ENCODE measurements around the genes STIM2, ARAP2 and NWD2.

GRCh38 chr4:26822164-26822532 is 38.5 kb upstream of the STIM2 start:
- RRBS, result no CpG with 5 or more reads among the region's 2 CpGs

DNA sequence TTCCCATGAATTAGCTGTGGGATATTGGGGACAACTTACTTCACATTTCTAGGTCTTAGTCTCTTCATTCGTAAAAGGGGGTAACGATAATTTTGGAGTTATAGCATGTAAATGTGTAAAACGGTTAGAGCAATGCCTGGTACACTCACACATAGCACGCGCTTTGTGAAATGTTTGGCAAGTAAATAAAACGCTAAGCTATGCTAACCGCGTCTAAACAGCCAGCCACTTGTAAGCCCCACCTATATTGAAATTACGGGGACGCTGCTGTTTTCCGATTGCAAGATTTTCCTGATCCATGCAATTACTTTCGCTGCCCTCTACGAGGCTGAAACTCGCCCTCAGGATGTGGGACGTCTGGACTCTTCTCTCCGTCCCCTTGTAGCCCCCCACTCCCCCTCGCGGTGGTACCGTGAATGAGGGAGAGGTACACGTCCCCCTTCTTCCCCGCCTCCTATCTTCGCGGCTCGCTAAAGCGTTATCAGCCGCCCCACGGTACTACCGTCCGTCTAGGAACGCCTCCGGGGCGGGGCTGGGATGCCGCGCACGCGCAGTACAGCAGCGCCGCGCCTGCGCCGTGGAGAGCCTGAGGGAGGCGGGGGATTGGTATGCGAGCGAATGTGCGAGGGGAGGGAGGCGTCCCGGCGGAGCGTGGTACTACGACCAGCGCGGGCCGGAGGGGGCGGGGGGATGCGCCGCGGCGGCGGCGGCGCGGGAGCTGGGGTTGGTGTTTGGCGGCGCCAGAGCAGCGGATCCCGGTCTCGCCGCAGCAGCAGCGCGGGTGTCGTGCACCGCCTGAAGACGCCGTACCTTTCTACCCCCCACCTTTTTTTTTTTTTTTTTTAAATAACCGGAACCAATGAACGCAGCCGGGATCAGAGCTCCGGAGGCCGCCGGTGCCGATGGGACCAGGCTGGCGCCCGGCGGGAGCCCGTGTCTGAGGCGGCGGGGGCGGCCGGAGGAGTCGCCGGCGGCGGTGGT is at the start of gene STIM2:
Gene STIM2, plus strand, starts transcription at position 743 of the 981 bp plus-strand sequence.
- RRBS, result 1% methylated on average over 36 of the region's 93 CpGs

DNA sequence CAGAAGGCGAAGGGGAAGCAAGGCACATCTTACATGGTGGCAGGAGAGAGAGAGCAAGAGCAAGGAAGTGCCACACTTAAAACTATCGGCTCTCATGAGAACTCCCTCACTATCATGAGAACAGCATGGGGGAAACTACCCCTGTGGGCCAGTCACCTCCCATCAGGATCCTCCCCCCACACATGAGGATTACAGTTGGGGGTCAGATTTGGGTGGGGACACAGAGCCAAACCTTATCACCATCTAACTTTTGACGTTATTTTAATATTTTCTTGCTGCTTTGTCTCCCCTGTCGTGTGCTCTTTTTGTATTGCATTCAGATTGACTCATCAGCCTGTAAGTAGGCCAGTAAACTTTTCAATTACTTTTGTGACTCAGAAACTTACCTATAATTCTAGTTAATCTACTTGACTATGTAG is 18.1 kb downstream of the STIM2 start:
- RRBS, result no CpG with 5 or more reads among the region's 4 CpGs

GRCh38 chr4:26886960-26887503 is 26.4 kb downstream of the STIM2 start:
- RRBS, result no CpG with 5 or more reads among the region's 4 CpGs

- RRBS, result no CpG with 5 or more reads among the region's 5 CpGs
These were observed 148.0 kb downstream of the STIM2 start for GRCh38 chr4:27008523-27009202.

- RRBS, result no CpG with 5 or more reads among the region's 7 CpGs
These were observed 179.8 kb downstream of the STIM2 start for GRCh38 chr4:27040339-27040887.

DNA sequence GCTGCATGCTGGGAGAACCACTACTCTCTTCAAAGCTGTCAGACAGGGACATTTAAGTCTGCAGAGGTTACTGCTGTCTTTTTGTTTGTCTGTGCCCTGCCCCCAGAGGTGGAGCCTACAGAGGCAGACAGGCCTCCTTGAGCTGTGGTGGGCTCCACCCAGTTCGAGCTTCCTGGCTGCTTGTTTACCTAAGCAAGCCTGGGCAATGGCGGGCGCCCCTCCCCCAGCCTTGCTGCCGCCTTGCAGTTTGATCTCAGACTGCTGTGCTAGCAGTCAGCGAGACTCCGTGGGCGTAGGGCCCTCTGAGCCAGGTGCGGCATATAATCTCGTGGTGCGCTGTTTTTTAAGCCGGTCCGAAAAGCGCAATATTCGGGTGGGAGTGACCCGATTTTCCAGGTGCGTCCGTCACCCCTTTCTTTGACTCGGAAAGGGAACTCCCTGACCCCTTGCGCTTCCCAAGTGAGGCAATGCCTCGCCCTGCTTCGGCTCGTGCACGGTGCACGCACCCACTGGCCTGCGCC is 215.0 kb downstream of the STIM2 start:
- RRBS, result no CpG with 5 or more reads among the region's 25 CpGs

- RRBS, result 2% methylated on average over 16 of the region's 32 CpGs
These were observed 2.1 kb upstream of the PCDH7 start for GRCh38 chr4:30718034-30718539.

DNA sequence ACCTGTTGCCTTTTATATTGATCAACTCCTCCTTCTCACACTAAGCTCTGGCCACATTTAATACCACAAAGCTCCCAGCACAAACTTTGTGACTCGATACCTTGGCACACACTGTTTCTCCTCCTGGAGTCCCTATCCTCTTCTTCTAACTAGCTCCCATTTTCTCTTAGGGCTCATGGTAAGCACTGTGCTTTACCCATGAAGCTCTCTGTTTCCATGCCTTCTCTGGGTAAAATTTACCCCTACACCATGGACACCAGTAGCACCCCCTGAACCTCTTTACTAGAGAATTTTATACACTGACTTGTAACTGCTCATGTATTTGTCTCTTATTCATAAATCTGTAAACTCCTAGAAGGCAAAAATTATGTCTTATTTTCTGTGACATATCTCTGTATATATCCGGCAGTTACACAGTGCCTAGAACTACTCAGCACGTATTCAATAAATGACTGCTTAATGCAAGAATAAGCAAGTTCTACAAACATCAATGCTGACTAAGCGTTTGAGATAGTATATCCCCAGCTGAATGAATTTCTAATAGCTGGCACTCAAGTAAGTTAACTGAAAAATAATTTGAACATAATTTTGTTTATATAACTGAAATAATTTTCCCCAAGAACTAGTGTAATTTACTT is 113.8 kb downstream of the ARAP2 start:
- RRBS, result no CpG with 5 or more reads among the region's 4 CpGs

GRCh38 chr4:36244237-36245193 is at the start of gene ARAP2:
TSS of gene ARAP2 (minus strand) at chr4:36244514.
- RRBS, result 2% methylated on average over 53 of the region's 85 CpGs

GRCh38 chr4:36979603-36980030 is 264.9 kb upstream of the NWD2 start:
- RRBS, result no CpG with 5 or more reads among the region's 1 CpG

- RRBS, result no CpG with 5 or more reads among the region's 3 CpGs
These were observed 46.4 kb upstream of the NWD2 start for GRCh38 chr4:37198115-37198512.

DNA sequence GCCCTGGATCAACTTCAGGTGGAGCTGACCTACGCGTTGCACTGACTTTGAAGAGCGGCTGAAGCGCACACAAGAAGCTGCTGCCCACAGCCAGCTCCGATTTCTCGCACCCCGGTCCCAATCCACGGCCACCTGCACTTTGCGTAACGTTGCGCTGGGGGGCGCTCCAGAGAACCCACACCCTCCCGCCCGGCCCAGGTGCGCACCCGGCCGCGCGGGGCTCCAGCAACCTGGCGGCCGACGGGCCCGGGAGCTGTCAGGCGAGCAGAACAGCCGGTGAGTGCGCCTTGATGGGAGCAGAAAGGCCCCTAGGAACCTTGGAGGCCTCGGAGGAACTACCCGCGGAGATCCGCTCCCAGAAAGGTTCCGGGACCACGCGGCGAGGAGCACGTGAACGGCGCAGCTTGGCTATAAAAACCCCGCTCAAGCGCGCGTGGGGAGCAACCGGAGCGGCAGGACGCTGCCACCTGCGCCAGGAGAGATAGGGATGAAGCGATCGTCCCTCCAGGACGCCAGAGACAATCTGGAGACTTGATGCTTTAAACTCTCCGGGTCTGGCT is 718 bp upstream of the NWD2 start:
- RRBS, result 48% methylated on average over 35 of the region's 49 CpGs

GRCh38 chr4:37244305-37245246 is at the start of gene NWD2:
TSS of gene NWD2 (plus strand) at chr4:37244743.
- RRBS, result 18% methylated on average over 15 of the region's 100 CpGs

GRCh38 chr4:37452946-37453724 is 590 bp upstream of the C4orf19 start:
- RRBS, result 39% methylated on average over 7 of the region's 22 CpGs

- RRBS, result no CpG with 5 or more reads among the region's 8 CpGs
These were observed 721 bp downstream of the C4orf19 start for GRCh38 chr4:37454324-37454968.

DNA sequence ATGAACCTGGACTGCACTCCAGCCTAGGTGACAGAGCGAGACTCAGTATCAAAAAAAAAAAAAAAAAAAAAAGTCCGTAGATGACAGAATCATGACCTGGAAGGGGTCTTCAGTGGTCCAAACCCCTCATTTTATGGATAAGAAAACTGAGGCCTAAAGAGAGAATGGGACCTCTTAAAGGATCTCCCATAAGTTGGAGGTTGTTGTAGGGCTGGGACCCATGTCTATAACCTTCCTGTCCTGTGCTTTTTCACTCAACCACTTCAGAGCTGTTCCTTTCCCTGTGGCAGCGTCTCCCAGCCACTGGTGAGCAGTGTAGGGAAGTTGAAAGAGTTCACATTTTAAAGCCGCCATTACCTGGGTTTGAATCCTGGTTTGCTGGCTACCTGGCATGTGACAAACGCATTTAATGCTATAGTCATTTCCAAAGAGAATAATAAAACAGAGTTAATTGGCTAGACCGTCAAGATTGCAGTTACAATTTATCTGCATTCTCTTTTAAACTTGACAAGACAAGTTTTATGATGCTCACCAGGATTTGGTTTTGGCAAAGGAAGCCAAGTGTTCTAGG is 9.3 kb downstream of the C4orf19 start:
- RRBS, result no CpG with 5 or more reads among the region's 6 CpGs

DNA sequence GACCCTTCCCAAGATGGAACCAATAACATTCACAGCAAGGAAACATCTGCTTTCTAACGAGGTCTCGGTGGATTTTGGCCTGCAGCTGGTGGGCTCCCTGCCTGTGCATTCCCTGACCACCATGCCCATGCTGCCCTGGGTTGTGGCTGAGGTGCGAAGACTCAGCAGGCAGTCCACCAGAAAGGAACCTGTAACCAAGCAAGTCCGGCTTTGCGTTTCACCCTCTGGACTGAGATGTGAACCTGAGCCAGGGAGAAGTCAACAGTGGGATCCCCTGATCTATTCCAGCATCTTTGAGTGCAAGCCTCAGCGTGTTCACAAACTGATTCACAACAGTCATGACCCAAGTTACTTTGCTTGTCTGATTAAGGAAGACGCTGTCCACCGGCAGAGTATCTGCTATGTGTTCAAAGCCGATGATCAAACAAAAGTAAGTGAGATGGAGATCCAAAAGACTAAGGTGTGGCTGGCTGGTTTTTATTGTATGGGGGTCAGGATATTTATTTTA is 11.3 kb downstream of the TBC1D1 start:
- RRBS, result no CpG with 5 or more reads among the region's 9 CpGs

DNA sequence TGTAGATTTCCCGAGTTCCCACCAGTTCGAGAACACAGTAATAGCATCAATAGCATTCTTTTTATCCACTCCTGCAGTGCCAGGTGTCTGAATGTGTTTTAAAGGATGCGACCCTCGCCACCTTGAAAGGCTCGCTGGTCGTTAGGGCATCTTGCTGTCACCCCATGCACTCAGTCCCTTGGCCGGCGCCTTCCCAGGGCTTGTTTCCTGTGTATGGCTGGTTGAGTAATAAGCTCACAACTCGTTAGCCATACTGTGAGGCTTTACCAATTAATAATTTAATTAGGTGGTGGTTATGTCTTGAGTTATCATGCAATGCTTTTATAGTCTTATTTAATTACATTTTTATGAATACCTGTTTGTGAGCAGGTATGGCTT is 18.0 kb downstream of the PTTG2 start:
- RRBS, result no CpG with 5 or more reads among the region's 9 CpGs

GRCh38 chr4:38020486-38020932 is 60.3 kb downstream of the PTTG2 start:
- RRBS, result no CpG with 5 or more reads among the region's 7 CpGs